B cell (primary cell): ENCODE results near the gene ATG7.

GRCh38 chr3:10553482-10554263 lies 48.3 kb upstream of the ATP2B2 start:
- PRO-cap = no peak
- CAGE, long polyA plus RNA = no peak

GRCh38 chr3:10707654-10707866 lies 108.5 kb upstream of the SLC6A11 start:
- PRO-cap = no peak
- CAGE, long polyA plus RNA = no peak

- PRO-cap = no peak
- CAGE, long polyA plus RNA = no peak
Measured at GRCh38 chr3:10707867-10708390, 108.1 kb upstream of the SLC6A11 start.

GRCh38 chr3:10926648-10927393 lies 65.7 kb upstream of the SLC6A1 start:
- PRO-cap = no peak
- CAGE, long polyA plus RNA = no peak

DNA sequence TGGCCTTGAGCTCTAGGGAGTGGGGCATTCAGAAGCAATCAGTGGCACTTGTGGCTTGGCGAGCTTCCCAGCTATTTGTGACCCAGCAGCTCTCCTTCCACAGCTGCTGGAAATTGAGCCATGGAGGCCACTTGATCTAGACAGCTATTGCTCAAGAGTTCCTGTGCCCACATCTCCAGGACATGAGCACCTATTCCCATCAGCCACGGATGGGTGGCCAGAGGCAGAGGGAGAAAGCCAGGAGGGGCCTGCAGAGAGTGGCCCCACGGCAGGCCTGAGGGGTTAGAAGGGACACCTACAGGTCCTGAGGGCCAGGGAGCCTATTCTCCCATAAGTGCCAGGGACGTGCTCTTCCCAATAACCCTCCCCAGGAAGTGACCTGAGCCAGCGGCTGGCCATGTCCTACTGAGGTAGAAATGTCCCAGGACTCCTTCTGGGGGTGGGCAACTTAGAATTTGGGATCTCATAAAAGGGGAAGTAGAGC lies 34.0 kb upstream of the SLC6A1 start:
- PRO-cap = no peak
- CAGE, long polyA plus RNA = no peak

GRCh38 chr3:11271861-11272918 lies at the start of gene ATG7:
Gene ATG7, plus strand, starts transcription at chr3:11272397.
- PRO-cap = bidirectional peak, plus-strand start at chr3:11272427, minus-strand start at chr3:11272223; bidirectional peak, plus-strand start at chr3:11272686, minus-strand start at chr3:11272659
- CAGE, long polyA plus RNA = start-site peak on the plus strand at chr3:11272375-11272459, 45 and 93 reads in 2 replicates

DNA sequence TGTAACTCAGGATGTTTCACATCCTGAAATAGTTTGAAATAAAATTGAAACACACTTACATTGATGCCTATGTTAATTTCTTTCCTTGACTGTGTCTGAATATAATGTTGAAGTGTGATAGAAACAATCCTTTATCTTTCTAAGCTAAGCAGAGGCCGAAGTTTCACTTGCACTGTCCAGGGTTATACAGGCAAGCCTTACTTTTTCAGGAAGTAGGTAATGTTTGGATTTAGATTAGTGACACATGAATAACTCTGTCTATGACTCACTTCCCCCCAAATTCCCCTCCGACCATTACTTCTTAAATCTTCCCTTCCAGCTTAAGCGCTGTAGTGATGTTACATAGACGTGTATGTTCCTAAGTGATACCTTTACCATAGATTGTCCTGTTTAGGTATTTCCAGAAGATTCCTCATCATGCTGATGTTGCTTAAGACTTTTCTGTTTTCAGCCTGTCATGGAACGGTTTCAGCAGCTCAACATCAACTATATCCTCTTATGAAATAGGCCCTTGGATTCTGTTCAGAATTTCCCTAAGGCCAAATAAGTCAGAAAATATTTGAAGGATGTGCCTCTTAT lies 16.9 kb downstream of the ATG7 start:
- PRO-cap = bidirectional peak, plus-strand start at position 318 of the sequence, minus-strand start at position 188 of the sequence; unidirectional peak, minus-strand start at position 520 of the sequence
- CAGE, long polyA plus RNA = no peak

DNA sequence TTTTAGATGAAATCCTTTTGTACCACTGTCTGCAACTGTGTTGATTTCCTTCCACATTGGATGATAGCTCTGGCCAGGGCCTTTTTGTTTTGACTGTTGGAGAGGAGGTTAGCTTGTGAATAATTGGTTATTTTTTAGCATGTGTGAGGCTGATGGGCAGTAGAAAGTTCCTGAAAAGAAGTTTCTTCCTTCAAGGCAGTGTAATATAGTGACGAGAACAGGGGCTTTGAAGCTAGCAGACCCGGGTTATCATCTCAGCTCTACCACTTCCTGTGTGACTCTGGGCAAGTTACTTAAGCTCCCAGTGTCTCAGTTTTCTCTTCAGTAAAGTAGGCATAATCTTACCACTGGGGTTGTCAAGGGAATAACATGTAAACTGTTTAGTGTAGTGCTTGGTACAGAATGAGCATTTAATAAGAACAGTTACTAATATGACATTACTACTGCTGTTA lies 19.0 kb downstream of the ATG7 start:
- PRO-cap = bidirectional peak, plus-strand start at position 324 of the sequence, minus-strand start at position 282 of the sequence
- CAGE, long polyA plus RNA = no peak

DNA sequence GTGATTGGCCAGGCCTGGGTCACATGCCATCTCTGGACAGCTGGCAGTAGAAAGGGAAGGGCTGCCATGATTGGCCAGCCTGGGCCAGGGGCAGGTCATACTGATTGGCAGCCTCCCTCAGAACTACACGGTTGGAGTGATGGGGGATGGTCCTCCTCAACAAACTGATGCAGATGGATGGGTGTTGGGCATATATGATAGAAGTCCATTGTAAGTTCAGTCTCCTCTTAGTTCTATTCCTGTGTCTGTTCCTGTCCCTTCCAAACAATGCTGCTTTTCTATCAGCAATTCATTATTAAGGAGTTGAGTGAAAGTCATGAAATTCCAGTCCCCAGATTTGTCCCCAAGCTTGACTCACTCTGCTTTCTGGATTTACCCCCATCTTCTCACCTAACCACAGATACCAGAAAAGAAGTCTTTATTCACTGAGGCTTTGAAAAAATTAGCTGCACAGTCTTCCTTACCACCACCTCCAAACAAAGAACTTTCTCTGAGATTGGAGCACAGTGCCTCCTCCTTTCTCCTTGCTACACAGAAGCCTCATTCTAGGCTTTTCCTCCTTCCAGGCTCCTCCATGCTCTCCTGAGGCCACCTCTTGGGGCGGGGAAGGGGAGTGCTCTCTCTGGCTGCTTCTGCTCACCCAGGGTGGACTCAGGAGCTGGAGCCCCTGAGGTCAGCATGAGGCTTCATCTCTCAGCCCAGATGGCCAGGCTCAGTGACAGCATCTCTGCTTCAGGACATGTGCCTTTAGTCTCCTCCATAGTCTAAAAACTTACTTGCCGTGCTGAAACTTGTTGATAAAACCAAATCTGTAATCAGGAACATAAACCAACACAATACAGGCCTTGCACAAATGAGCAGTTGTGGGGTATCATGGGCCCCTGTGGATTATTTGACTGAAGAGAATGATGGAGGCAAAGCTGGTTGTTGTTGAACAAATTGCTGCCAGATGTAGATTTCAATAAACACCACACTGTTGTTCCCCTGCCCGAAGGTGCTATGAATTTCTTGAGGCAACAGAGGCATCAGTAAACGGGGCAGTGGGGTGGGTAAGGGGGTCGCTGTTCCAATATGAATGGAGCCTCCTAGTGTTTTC lies 175.9 kb downstream of the ATG7 start:
- PRO-cap = no peak
- CAGE, long polyA plus RNA = no peak

DNA sequence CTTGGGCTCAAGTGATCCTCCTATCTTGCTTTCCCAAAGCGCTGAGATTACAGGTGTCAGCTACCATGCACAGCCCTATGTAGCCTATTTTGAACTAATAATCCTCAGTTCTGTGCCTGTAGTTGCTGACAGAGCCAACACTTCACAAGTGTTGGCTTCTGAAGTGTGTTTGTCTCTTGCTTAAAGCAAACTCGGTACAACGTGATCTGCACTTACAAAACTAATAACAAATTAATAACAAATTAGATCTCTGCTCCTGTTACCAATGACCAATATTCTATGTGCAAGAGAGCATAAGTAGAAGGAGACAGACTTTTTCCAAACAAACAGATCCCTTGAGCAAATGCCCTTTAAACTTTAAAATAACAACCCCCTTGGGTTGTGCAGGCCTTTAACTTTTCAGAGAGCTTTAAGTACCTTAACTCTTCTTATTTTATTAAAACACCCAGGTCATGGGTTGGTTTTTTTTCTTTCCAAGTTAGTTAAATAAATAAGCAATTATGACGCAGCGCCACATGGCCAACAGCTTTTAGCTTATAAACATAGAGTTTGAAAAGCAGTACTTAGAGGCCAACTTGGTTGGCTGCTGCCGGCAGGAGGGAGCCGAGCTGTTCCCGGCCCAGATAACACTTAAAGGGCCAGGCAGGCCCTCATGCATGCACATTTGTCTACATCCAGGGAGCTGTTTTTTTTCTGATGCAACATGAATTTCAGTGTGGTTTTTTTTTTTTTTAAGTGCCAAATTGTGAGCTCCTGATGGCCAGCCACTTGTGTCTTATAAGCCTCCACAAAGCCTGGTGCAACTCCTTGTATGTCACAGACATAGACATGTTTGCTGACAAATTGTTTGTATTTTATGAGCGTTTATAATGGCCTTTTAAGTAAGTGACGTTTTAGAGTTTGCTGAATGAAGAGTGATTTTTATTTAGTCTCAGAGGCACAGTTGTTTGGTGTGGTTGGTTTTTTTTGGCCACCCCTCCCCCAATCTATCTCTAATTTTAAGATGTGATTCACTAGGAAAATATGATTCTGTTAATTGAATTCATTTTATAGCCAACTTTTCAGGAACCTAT lies 134.7 kb downstream of the VGLL4 start:
- PRO-cap = no peak
- CAGE, long polyA plus RNA = no peak

DNA sequence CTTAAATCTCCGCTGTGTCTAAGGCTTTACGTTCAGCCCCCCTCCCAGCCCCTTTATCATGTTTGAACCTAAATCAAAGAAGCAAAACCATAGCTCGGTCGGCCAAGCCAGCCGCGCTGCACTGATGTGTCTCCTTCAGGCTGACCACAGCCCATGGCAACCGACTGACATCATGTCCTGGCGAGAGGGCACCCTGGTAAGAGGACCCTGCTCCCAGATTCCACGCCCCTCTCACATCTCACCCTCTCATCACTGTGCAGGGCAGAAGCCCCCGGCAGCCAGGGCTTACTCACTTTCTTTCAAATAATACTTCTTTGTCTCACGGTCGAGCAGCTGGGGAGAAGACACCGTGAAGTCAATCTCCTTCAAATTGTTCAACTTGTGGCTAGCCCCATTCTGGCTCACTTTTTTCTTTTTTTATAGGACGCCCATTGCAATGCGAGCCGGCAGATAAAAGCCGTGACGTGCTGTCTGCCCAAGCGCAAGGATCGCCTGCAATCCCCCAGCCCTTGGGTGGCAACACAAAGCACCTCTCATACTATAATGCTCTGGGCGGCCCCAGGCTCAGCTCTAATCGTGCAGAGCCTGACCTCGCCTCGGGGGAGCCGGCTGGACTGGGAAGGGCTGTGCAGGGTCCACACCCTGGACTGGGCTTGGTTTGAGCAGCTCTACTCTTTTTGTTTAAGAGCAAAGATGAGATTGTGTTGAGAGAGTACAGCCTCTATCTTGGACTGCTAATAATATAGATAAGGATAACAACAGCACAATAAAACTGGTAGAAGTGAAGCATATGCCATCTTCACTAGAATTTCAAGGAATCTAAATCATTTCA lies 33.5 kb downstream of the VGLL4 start:
- PRO-cap = no peak
- CAGE, long polyA plus RNA = no peak

- PRO-cap = no peak
- CAGE, long polyA plus RNA = no peak
Measured at GRCh38 chr3:11721381-11721921, 77.7 kb upstream of the VGLL4 start.

- PRO-cap = no peak
- CAGE, long polyA plus RNA = no peak
Measured at GRCh38 chr3:12183390-12183665, 24.6 kb upstream of the TIMP4 start.

DNA sequence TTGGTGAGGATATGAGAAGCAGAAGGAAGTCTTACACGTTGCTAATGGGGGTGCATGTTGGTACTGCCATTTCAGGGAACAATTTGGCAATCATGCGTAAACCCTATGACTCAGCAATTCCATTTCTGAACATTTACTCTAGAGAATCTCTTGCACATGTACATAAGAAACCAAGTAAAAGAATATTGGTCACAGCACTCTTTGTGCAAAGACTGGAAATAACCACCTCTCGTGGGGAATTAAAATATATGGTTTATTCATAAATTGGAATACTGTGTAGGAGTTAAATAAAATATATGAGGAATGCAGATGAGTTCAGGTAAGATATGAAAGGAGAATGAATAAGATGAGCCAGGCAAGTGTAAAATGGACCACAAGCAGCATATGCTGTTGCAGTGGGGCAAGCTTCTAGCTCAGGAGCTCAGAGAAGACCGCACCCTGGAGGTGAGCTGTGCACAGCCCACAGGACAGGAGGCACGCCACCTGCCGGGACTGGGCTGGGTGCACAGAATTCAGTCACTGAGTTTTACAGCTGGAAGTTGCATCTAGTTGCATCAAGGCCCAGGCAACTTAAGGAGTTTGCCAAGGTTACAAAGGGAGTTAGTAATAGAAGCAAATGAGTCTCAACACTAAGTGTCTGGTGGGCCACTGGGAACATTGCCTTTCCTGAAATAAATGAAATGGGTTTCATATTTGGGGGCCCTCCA lies 35.8 kb upstream of the TIMP4 start:
- PRO-cap = no peak
- CAGE, long polyA plus RNA = no peak

DNA sequence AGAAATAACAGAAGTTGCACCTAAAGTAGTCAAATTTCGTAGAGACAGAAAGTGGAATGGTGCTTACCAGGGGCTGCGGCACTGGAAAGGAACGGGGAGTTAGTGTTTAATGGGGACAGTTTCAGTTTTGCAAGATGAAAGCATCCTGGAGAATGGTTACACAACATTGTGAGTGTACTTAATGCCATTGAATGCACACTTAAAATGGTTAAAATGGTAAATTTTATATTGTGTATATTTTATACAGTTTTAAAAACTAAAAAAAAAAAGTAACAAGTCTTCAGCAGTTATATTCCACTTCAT lies 27.4 kb downstream of the PPARG start:
- PRO-cap = no peak
- CAGE, long polyA plus RNA = no peak

GRCh38 chr3:12397917-12398692 lies 86.2 kb upstream of the TSEN2 start:
- PRO-cap = no peak
- CAGE, long polyA plus RNA = no peak

GRCh38 chr3:12484922-12485448 lies 705 bp downstream of the TSEN2 start:
- PRO-cap = no peak
- CAGE, long polyA plus RNA = no peak

DNA sequence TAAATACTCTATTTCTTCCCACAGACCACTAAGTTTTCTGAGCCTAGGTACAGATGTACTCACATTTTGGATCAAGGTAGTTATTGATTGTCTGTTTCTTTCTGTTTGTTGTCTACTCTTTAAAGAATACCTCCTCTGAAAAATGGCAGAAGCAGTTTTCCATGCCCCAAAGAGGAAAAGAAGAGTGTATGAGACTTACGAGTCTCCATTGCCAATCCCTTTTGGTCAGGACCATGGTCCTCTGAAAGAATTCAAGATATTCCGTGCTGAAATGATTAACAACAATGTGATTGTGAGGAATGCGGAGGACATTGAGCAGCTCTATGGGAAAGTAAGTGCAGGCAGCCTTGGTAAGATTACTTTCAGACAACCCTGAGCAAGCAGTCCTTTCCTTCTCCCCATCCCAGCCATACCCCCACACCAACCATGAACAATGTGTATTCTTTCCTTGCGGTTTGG lies 5.4 kb downstream of the TSEN2 start:
- PRO-cap = no peak
- CAGE, long polyA plus RNA = no peak

DNA sequence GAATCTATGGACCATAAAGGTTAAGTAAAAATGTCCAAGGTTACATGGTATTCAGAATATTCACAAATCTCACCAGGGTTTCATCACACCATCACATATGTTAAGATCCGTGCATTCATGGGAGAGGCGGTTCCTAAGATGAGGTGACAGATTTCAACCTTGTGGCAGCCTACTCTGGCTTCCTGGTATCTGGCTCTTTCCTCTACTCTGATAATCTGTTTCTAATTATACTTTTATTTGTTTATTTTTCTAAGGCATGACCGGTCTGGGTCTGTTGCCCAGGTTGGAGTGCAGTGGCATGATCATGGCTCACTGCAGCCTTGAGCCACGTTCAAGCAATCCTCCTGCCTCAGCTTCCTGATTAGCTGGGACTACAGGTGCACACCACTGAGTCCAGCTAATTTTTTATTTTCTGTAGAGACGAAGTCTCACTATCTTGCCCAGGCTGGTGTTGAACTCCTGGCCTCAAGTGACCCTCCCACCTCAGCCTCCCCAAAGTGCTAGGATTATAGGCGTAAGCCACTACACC lies 34.3 kb downstream of the RAF1 start:
- PRO-cap = no peak
- CAGE, long polyA plus RNA = no peak

GRCh38 chr3:12648385-12649058 lies 15.4 kb downstream of the RAF1 start:
- PRO-cap = no peak
- CAGE, long polyA plus RNA = no peak